Hematopoietic multipotent progenitor cell (in vitro differentiated cells): ENCODE measurements around the genes ZNF546 and PLD3.

- CAGE, long polyA plus RNA, result no peak
Observed at GRCh38 chr19:39877333-39878033, 31.3 kb upstream of the FBL start.

- CAGE, long polyA plus RNA, result no peak
Observed at GRCh38 chr19:39937161-39937514, 33.8 kb upstream of the PSMC4 start.

DNA sequence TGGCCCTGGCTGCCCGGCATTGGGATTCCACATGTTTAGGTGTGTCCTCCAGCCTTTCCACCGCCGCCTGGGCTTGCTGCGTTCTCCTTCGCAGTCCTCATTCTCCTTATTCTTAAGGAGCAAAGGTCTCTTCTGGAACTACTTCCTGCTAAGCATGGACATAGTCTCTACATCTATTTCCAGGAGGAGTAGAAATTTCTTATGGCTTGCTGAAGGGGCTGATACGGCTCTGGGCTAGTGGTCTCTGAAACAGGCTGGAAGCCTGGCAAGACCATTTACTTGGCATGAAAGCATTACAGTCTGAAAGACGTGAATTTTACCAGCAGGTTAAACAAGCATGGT, 27.3 kb upstream of the PSMC4 start:
- CAGE, long polyA plus RNA, result start-site peak on the minus strand centred at position 92 of the sequence, 13 bp wide, 173 reads

- CAGE, long polyA plus RNA, result no peak
Observed at GRCh38 chr19:39943991-39944655, 26.8 kb upstream of the PSMC4 start.

DNA sequence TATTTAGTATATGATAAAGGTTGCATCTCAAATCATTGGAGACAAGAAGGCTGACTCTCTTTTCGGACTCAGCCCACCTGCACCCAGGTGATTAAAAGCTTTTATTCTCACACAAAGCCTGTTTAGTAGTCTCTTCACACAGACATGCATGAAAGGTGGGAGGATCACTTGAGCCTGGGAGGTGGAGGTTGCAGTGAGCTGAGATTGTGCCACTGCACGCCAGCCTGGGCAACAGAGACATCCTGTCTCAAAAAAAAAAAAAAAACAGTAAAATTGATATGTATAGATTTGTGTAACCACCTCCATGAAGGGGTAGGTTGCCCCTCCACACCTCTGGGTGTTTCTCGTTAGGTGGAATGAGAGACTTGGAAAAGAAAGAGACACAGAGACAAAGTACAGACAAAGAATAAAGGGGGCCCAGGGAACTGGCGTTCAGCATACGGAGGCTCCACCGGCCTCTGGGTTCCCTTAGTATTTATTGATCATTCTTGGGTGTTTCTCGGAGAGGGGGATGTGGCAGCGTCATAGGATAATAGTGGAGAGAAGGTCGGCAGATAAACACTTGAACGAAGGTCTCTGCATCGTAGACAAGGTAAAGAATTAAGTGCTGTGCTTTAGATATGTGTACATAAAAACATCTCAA, 11.9 kb upstream of the PSMC4 start:
- CAGE, long polyA plus RNA, result no peak

DNA sequence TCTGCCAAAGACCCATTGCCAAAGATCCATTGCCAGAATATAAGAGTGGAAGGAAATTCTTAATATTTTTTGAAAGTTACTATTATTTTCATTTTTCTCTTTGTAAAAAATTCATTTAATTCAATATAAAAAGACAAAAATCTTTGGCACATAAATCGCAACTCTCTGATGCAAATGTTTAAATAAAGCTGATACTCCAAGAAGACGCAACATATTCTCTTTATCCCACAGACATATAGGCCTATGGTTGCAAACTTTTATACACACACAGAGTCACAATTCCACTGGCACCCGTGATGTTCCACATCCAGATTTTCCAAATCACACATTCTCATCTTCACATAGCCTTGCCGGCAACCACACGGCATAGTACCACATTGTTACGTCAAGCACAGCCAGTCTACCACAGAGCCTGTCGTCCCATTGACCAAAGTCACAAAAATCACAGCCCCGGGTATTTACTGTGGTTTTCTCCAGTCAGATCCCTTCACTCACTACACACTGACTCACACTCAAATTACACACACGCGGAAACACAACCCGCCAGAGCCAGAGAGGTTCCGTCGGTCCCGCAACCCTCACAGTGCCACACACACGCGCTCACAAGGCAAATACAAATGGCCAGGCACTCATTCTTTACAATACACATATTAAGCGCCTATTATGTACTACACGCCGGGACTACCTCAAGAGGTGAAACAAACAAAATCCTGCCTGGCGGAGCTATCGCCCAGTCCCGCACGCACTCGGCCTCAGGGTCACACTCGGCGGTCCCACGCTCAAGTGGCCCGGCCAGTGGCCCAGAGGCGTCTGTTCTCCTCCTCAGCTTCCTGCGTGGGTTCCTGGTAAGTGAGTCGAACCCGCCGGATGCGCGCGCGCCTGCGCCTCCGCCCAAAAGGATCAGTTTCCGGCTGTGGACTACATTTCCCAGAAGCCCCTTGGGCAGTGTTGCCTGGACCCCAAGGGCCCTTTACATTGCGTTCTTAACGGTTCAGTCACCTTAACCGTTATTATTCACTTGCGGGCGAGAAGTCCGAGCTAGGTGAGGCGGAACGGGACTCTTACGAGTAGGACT, at the start of gene ZNF546:
Gene ZNF546 (plus strand): TSS at position 945 of the 1,075 bp plus-strand sequence.
- CAGE, long polyA plus RNA, result no peak

- CAGE, long polyA plus RNA, result no peak
Observed at GRCh38 chr19:40316238-40316580, 31.1 kb upstream of the AKT2 start.

- CAGE, long polyA plus RNA, result start-site peak on the minus strand at chr19:40348349-40348421, 36 reads; start-site peak on the plus strand at chr19:40348665-40348739, 683 reads
Observed at GRCh38 chr19:40348235-40349064, at the start of gene PLD3. TSS of gene PLD3 (plus strand) at chr19:40348695.

DNA sequence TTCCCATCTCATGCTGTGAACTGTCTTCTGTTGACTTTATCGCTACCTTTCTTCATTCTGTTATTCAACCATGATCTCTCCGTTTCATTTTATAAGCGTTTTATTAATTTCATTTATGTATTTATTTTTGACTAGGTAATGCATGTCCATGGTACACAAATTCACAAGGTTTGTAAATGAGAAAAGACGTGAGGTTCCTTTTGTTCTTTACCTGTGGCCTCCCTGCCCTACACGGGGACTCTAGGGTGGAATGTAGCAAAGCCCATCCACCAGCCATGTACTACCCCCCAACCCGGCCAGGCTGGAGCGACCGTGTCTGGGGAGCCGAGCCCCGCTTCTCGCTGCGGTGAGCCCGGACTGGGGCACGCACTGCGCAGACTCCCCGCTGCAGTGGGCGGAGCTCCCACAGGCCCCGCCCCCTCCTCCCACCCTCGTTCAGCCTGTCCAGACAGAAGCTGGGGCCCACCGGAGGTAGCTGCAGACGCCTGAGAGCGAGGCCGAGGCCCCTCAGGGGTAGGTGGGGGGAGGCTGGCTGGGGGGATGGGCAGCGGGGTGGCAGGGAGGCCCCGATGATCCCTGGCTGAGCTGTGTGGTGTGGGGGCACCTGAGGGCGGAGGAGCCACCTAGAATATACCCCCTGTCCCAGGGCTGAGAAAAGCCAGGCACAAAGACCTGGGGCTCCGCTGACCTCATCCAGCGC, 17.1 kb downstream of the PLD3 start:
- CAGE, long polyA plus RNA, result no peak

- CAGE, long polyA plus RNA, result no peak
Observed at GRCh38 chr19:40398564-40399291, 8.7 kb upstream of the HIPK4 start.

DNA sequence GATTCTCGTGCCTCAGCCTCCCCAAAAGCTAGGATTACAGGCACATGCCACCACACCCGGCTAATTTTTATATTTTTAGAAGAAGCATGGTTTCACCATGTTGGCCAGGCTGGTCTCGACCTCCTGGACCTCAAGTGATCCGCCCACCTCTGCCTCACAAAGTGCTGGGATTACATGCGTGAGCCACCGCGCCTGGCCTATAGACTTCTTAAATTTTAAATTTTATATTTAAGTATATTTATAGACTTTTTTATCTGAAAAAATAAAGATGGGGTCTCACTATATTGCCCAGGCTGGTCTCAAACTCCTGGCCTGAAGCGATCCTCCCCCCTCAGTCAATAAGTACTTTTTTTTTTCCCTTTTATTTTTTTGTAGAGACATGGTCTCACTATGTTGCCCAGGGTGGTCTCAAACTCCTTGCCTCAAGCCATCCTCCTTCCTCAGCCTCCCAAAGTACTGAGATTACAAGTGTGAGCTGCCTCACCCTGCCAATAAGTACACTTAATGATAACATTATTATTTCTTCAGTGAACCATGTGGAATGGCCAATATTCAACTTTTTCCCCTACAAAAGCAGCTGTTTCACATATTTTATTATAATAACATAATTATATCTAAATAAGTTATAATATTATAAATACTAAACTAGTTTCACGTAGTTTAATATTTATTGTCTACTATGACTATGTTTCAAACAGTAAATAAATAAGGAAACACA, 1.8 kb downstream of the SERTAD1 start:
- CAGE, long polyA plus RNA, result no peak

DNA sequence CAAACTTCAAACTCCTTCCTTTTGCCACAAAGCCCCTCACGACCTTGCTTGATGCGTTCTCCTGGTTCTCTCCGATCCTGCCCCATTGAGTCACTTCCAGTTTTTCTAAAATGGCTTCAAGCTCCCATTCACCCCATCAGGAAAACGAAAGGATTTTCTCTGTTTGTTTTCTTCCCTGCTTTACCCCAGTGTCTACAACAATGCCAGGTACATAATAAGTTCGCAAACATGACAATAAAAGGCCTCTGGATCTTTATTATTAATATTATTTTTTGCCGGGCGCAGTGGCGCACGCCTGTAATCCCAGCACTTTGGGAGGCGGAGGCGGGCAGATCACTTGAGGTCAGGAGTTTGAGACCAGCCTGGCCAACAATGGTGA, 862 bp upstream of the SERTAD3 start:
- CAGE, long polyA plus RNA, result no peak

DNA sequence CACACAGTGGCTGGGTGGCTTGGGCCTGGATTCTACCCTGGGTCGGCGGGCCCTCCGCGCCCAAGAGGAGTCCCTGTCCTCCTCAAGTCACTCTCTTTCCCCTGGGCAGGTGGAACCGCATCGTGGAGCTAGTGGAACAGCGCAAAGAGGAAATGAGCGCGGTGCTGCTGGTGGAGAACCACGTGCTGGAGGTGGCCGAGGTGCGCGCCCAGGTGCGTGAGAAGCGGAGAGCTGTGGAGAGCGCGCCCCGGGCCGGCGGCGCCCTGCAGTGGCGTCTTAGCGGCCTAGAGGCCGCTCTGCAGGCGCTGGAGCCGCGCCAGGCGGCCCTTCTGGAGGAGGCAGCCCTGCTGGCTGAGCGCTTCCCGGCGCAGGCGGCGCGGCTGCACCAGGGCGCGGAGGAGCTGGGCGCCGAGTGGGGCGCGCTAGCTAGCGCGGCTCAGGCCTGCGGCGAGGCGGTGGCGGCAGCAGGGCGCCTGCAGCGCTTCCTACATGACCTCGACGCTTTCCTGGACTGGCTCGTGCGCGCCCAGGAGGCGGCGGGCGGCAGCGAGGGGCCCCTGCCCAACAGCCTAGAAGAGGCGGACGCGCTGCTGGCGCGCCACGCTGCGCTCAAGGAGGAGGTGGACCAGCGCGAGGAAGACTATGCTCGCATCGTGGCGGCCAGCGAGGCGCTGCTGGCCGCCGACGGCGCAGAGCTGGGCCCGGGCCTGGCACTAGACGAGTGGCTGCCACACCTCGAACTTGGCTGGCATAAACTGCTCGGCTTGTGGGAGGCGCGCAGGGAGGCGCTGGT, 52.7 kb downstream of the SPTBN4 start:
- CAGE, long polyA plus RNA, result no peak

GRCh38 chr19:40523050-40523703, 53.5 kb upstream of the SHKBP1 start:
- CAGE, long polyA plus RNA, result no peak

DNA sequence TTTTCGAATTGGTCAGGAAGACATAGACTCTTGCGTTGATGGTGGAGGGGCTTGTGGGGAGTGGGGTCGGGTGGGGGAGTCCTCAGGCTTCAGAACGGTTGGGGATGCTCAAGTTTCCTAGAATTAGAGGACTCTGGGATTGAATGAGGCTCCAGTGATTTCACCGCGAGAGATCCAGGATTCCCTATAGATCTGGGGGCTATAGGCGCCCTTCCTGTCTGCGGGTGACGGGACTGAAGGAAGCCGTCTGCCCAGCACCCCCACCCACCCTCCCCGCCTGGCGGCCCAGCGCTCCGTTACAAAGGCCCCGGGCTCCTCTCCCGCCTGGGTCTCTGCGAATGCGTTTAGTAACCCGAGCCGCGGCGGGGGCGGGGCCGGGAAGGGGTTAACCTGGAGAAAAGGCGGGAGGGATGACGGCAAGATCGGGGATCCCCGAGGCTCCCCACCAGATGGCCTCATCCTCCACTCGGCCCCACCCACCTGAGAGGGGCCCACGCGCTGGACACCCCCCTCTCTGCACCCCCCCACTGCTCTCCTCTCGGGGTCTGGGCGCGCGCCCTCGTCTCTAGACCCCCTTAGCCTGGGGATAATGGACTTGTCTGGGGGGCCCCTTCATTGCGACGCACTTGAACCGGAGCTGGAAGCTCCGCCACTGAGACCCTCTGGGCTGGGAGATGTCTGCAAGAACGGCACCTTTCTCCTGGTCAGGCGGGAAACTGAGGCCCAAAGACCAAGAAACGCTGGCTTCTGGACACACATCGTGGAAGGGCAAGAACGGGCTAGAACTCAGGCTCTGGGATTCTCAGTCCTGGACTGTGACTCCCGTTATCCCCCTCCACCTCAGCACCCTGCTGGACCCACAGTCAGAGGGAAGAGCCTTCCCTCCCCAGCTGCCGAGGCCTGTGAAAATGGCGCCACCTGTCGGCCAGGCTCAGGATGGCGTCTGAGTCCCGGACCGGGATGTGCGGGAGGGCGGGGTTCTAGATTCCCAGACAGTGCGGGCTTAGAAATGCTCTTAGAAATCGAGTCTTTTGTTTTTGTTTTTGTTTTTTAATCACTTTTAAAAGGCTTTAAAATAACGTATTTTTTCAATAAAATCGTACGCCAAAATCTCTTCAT, 3.0 kb upstream of the LTBP4 start:
- CAGE, long polyA plus RNA, result no peak

DNA sequence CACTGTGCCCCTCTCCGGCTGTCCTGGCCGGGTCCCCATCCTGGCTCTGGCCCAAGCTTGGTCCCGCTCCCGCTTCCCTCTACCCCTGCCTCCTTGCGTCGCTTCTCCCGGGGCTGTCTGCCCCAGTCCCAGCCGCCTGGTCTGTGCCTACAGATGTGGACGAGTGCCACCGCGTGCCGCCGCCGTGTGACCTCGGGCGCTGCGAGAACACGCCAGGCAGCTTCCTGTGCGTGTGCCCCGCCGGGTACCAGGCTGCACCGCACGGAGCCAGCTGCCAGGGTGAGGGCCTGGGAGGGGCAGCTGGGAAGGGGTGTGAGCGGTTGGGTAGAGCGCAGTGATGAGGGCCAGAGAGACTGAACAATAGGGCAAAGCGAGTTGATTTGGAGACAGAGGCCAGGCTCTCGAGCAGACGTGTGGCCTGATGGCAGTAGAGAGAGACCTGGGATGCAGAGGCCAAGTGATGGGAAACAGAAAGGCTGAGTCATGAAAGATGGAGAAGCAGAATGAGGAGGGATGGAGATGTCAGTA, 9.3 kb downstream of the LTBP4 start:
- CAGE, long polyA plus RNA, result no peak

DNA sequence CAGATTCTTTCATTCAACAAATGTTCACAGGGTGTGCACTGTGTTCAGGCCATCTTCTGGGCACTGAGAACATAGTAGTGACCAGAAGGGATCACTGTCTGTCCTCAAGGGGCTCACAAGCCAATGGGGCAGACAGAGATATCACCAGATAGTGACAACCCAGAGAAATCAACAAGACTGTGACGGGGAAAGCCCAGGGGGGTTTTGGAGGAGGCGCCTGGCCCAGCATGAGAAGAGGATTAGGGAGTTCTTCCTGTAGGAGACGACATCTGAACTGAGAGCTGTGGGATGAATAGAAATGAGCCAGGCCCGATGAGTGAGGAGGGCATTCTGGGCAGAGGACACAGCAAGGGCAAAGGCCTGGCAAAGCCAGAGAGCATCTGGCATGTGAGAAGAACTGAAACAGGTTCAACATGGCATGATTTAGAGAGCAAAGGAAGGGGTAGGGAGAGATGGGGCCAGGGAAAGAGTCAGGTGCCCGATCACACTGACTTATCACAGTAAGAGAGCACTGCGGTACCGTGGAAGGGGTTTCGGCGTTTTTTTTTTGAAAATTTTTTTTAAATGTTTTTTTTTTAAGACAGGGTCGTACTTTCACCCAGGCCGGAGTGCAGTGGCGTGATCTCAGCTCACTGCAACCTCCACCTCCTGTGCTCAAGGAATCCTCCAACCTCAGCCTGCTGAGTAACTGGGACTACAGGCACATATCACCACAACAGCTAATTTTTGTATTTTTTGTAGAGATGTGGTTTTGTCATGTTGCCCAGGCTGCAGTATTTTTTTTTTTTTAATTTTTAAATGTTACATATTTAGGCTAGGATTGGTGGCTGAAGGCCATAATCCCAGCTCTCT, 18.7 kb downstream of the LTBP4 start:
- CAGE, long polyA plus RNA, result no peak

GRCh38 chr19:40650565-40651131, 39.8 kb downstream of the NUMBL start:
- CAGE, long polyA plus RNA, result no peak

DNA sequence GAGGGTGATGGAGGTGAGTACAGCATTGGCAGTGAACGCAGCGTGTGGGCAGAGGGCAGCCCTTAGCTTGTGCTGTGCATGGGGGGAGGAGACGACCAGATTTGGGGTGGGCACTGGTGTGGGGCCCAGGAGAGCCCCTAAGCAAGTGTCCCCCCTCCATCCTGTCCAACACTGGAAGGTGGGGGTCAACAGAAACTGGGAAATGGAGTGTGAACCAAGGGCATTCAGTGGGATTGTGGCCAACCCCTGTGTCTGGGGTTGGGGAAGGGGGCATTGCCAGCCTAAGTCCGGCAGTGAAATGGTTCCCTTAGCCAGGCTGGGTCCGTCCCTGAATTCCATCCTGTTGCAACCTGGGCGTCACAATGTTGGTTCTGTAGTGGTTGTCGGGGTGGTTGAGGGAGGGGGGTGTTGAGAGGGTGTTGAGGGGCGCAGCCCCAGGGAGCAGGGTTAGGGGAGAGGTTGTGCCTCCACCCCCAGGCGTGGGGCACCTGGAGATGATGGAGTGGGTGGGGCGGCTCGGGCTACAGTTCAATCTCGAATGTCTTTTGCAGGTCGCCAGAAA, 23.4 kb downstream of the NUMBL start:
- CAGE, long polyA plus RNA, result no peak

DNA sequence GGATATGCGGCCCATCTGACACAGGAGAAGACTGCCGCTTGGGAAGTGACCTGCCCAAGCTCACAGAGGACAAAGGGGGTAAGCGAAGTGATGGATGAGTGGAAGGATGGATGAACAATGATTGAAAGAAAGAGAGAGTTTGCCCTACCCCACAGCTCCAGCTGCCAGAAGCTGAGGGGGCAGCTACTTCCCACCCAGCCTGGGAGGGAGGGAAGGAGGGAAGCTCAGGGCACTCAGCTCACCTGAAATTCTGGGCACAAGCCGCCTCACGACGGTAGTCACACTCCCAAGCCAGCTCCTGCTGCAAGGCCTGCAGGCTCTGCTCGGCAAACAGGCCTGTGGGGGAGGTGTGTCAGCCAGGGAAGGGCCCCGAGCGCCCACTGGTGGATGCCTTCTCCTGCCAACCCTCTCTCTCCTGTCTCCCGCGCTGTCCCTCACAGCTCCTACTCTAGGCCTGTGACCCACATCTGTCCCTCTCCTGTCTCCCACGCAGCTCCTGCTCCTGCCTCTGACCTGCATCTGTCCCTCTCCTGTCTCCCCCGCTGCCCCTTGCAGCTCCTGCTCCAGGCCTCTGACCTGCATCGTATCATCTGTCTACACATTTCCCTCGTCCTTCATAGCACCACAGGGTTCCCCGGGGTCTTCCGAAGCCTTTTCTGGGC, 12.0 kb upstream of the NUMBL start:
- CAGE, long polyA plus RNA, result no peak